Right ventricle myocardium (tissue), 1 donor: ENCODE data around the gene ECT2L.

DNA sequence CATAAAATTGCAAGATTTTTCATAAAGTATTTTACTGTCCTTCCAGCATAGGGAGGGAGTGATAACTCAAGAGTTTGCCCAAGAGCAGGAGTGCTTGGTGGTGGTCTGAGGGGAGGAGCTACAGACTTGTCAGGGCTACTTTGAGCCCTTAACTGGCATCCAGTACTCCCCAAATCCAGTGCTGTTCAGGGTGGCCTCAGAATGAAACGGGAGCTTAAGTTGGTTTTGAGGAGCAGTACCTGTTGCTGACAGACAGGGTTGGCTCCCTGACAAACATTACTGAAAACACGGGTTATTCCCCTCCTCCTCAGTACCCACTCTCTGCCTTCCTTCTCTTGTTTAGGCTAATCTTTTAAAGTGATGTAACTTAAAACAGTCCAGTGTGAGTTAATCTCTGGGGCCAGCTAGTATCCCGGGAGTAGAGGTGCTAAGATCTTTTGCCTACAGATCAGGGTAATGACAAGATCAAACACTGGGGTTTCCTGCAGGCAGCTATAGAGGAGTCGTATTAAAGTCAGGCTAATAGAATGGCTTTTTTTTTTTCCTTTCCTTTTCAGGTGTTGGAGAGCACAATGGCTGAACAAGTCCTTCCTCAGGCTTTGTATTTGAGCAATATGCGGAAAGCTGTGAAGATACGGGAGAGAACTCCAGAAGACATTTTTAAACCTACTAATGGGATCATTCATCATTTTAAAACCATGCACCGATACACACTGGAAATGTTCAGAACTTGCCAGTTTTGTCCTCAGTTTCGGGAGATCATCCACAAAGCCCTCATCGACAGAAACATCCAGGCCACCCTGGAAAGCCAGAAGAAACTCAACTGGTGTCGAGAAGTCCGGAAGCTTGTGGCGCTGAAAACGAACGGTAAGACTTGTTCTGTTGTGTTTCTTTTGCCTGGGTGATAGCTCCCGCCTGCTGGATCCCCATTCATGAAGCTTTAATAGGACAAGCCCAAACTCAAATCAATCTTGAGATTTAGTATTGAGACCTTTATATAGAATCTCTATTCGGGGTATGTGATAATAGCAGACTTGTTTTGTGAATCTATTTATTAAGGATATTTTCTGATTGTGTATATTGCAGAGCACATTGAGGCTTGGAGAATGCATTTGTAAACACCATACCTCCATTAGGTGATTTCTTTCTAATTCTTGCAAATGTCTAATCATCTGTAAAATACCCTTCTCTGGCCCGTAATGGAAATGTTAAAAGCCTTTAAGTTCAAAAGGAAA is 4.0 kb downstream of the TNFAIP3 start:
- PRO-cap, 2 experiments: no peak in any of the 2 experiments

- PRO-cap, 2 experiments: no peak in any of the 2 experiments
Measured at GRCh38 chr6:137881052-137881904, 14.2 kb downstream of the TNFAIP3 start.

GRCh38 chr6:138105802-138106768 is 1.1 kb downstream of the PERP start:
- PRO-cap, 2 experiments: no peak in any of the 2 experiments

GRCh38 chr6:138418843-138419440 is 14.9 kb downstream of the HEBP2 start:
- PRO-cap, 2 experiments: no peak in any of the 2 experiments

DNA sequence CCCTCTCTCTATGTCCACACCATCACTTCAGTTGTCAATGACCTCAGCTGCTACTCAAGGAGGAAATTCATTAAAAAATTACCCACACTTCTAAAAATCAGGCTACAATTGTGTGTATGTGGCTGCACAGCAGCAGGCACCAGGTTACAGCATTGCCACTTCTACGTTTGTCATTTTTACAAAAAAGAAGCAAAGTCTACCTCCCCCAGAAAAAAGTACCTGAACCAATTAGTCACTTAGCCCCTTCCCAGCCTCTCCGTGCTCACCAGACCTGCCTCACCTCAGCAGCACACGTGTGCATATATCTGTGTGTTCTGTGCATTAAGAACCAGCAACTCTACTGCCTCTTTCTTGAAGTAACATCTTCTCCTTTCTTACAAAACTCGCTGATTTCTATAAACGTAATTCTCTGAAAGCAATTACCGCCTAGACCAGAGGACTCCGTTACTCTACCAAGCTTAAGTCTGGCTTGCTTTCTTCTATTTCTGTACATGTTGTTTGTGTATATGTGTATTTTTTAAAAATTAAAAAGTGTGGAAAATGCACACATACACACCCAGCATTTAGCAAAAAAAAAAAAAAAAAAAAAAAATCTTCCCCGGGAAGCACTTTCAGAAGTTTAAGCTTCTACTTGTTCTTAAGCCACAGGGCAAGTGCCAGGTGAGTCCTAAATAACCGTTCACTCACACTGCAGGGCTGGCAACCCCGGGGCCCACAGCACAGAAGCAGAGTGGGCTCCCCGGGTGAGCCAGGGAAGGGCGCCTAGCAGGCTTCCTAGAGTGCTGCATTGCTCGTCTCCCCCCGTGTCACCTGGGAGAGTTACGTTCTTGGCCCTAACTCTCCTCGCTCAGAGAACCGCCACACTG is 19.5 kb downstream of the HEBP2 start:
- PRO-cap, 2 experiments: no peak in any of the 2 experiments

DNA sequence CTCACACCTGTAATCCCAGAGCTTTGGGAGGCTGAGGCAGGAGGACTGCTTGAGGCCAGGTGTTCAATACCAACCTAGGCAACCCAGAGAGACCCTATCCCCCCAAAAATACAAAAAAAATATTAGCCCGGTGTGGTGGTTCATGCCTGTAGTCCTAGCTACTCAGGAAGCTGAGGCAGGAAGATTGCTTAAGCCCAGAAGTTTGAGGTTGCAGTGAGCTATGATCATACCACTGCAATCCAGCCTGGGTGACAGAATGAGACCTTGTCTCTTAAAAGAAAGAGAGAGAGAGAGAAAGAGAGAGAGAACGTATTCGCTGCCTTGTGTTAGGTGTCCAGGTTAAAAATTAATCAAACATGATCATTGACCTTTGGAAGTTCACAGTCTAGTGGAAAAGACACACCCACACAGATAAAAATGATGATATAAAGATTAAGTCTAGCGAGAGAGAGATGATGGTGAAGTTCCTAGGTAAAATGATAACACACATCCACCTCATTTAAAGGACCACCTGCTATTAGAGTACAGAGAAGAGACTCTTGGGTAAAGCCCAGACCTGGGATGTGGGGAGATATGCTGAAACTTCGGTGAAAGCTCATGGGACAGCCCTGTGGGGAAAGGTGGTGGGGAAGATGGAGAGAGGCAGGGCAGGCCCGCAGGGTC is 4.8 kb upstream of the NHSL1 start:
- PRO-cap, 2 experiments: no peak in any of the 2 experiments

DNA sequence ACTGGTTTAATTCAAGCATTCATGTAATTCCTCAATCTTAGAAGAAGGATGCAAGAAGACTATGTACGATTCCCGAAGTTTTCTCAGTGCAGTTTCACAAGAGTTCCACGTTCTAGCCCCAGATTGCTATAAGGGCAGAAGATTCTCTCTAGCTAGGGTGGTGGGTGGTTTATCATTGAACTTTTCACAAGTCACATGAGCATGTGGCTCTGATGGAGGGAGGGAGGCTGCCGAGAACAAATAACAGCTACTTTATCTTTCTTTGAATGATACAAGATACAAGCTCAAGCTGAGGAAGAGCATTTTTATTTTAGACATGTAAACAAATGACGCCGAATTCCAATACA is 71.9 kb upstream of the NHSL1 start:
- PRO-cap, 2 experiments: no peak in any of the 2 experiments

GRCh38 chr6:138577248-138577757 is 78.0 kb upstream of the NHSL1 start:
- PRO-cap, 2 experiments: no peak in any of the 2 experiments

DNA sequence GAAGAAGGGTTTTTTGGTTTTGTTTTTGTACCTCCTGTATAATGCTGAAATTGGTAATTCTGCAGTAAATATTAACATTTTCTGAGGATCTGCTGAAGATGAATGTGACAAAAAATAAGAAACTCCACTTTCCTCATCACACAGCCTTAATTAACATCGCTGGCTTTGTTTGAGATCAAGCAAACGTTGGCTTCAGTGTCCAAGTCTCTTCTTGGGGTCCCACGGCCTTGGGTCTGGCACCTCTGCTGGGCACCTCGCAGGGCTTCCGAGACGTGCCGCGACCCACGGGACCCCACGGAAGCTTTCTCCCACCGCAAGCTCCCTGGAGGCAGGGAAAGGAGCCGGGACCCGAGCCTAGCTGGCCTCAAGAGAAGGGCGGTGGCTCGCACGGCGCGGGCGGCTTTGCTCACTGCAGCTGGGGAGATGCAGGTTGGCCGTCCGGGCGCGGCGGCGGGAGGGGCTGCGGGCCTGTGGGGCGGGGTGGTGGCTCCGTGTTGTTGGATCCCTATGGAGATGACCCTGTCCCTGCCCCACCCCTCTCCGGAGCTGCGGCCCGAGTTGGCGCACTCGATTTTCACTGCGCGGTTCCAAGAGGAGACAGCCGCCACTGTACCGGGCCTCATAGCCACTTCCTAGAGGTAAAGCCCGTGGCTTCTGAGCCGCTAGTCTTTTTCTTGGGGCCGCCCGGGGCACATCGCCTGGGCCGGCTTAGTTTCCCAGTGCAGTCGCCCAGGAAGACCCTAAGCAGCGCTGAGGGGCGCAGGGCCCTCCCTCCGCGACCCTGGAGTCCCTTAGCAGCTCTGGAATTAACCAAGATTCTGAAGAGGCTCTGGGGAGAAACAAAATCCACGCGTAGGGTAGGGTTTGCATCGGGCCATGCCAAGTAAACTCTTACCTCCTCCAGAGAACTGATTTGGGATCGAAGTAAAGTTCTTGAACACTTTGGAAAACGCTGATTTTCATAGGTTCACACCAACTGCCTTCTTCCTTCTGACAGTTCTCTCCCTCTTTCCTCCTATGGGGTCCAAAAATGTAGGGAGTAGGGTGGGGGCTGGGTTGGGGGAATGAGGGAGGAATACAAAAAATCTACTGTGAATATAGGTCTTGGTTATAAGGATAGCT is at the start of gene ECT2L:
TSS of gene ECT2L (plus strand) at position 533 of the 1,122 bp plus-strand sequence.
- PRO-cap, 2 experiments: peak in 2 of 2 experiments; most common plus-strand start position 566 of the sequence (in 2); most common minus-strand start position 404 of the sequence (in 1)

DNA sequence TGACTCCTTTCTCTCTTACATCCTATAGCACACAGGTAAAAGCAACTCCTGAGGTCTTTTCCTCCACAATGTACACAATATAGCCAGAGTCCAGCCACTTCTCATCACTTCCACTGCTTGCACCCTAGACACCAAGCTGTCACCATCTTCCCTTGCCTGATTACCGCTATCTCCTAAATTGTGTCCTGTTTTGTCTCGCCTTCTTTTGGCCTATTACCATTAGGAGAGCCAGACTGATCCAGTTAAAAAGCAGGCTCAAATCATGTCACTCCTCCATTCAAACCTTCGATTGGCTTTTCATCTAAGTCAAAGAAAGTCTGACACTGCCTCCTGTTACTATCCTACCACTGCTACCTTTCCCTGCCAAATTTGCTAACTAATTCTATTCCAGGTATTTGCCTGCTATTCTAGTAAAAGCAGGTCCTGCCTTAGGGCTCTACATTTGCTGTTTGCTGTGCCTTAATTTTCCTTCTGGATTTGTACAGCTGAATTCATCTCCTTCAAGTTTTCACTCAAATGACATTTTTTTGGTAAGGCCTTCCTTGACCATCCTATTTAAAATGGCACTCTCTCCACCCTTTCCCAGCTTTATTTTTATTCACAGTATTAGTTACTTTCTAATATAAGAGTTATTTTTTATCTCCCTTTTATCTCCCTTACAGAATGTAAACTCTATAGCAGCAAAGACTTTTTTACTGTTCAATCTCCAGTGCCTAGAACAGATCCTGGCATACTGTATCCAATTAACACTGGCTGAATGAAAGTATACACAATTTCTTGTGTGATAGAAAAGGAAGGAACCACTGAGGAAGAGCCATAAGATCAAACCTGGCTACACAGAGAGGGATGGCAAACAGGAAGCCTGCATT is 68.6 kb downstream of the REPS1 start:
- PRO-cap, 2 experiments: no peak in any of the 2 experiments

GRCh38 chr6:138984772-138985741 is 3.0 kb downstream of the REPS1 start:
- PRO-cap, 2 experiments: no peak in any of the 2 experiments

DNA sequence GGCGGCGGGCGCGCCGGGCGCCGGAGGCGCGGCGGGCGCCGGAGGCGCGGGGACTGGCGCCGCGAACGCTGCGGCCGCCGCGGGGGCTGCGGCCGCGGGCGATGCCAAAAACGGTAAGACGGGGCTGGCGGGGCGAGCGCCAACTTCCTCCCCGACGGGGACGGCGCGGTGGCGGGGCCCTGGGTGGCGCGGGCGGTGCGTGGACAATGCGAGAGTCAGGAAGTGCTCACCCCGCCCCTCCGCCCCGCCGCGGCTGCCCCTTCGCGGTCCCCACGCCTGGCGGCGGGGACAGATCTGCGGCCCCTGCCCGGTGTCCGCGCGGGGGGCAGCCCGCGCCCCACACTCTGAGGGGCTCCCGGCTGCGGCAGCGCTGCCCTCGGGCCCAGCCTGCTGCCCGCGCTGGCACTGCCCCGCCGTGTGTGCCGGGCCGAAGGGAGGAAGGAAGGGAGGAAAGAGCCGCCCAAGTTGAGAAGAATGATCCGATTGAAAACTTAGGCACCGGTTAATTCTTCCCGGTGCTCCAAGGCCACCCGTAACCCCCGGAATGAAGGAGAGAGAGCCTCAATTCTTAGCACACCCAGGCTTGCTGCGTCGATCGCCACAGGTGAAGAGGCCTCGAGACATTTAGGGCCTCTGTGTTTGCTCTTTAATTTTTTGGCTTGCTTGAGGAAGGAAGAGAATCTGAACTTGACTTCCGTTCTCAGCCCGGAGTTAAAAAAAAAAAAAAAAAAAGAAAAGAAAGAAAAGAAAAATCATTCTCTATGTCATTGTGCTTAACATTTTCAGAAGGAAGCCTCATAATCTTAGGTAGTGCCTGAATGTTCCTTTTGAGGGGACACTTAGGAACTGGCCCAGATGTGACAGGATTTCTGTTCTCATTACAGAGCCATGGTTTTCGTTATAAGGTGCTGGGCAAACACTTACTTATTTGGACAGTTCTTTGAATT is 948 bp downstream of the HECA start:
- PRO-cap, 2 experiments: peak in 2 of 2 experiments; most common plus-strand start position 264 of the sequence (in 2); most common minus-strand start position 421 of the sequence (in 2)

DNA sequence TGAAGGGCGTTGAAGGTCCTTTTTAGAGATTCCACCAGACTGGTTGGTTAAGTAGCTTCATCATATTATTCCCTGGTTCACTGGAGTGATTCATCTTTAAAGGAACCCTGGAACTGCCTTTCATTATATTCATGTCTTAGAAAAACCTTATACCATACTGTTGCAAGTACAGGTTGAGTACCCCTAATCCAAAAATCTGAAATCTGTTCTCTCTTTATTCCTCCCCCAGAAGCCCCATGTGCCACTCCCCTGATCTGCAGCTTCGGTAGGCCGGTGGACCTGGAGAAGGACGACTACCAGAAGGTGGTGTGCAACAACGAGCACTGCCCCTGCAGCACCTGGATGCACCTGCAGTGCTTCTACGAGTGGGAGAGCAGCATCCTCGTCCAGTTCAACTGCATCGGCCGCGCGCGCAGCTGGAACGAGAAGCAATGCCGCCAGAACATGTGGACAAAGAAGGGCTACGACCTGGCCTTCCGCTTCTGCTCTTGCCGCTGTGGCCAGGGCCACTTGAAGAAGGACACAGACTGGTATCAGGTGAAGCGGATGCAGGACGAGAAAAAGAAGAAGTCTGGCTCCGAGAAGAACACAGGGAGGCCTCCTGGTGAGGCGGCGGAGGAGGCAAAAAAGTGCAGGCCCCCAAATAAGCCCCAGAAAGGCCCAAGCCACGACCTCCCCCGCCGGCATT is 31.3 kb downstream of the HECA start:
- PRO-cap, 2 experiments: no peak in any of the 2 experiments

GRCh38 chr6:139166821-139167324 is 32.0 kb downstream of the HECA start:
- PRO-cap, 2 experiments: no peak in any of the 2 experiments

- PRO-cap, 2 experiments: no peak in any of the 2 experiments
Measured at GRCh38 chr6:139175976-139176214, 41.0 kb downstream of the HECA start.

DNA sequence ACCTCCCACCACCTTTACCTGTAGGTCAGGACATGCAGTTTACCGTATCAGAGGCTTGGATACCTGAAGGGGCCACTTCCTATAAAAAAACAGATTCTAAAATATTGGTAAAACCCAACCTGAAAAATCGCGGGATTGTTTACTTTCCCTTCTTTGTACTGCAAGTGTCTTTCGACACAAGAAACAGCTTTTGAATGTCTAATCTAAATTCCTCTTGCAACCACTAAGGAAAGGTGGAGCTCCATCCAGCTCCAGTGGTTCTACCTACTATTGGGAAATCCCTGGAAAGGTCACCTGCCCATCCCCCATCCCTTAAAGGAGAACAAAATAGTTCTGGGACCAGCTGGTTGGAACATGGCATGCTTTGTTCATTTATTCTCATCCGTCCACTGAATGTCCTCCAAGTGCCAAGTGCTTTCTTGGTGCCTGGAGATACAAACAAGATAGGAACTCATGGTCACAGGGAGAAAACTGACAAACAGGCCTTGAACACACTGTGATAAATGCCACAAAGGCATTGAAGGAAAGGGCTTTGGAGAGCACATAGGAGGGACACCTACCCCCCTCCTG is 2.1 kb upstream of the CITED2 start:
- PRO-cap, 2 experiments: peak in 1 of 2 experiments; most common minus-strand start position 192 of the sequence (in 1)

DNA sequence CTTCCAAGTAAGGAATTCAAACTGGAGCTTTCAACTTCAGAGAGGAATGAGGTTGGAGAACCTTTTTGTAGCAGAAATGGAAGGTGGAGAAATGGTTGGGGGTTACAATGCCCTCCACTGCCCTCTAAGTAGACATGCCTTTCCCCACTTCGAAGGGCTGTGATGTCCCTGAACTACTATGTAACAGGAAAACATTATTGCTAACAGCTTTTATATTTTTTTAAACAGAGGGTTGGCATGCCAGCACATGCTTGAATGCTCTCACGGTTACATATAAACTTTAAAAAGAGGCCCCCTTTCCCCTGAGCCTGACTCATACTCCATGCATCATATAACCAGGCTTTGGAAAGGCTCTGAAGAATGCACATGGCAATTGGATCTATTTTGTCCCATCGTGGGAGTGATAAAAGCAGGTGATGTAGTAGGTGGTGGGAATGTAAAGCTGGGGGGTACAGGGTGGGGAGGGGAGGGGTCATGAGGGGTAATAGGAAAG is 203.8 kb upstream of the CITED2 start:
- PRO-cap, 2 experiments: no peak in any of the 2 experiments

DNA sequence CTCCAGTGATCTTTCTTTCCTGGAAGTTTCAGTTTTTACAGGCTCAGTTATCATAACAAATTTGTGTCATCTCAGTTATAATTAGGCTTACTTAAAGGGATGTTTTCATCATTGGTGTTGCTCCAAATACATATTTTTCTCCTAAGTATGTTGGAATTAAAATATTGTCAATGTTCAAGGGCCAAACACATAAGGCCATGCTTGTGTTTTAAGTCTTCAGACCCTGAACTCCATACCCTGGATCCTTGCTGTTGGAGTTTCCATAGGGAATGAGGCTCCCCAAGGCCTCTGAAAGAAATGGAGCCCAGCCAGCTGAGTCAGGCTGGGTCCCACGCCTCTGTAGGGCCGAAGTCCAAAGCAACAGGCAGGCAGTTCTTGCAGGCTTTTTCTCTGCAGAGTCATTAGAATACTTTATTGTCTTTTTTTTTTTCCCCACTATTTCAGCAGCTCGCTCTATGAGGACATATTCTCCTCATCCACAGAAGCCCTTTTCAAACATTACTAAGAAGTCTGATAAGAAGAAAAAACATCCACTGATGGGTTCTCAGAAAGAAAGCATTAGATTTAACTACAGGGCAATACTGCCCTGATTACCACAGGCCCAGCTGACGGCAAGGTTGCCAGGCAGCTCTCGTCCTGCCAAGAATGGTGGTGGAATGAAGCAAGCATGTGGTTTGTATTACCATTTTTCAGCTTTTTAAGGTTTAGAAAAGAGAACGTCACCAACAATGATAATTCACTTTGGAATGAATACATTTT is 223.3 kb upstream of the CITED2 start:
- PRO-cap, 2 experiments: no peak in any of the 2 experiments

GRCh38 chr6:139656001-139656424 is 281.6 kb upstream of the CITED2 start:
- PRO-cap, 2 experiments: no peak in any of the 2 experiments

DNA sequence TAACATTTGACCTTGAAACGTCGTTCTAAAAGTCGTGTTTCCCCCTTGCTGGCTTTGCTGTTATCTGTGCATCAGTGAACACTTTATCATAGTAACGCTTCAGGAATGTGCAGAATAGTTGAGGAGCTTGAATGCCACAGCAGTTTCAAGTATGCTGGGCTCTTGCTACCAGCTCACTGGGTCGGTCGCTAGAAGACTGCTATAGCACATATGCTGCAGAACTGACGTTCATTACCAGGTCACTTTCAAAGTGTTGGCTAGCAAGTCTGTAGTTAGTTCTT is 334.5 kb upstream of the CITED2 start:
- PRO-cap, 2 experiments: no peak in any of the 2 experiments